Omental fat pad (tissue), 4 donors: ENCODE measurements around a stretch of chr16.

- PRO-cap, result no peak
- RAMPAGE, long total RNA, 4 experiments, result no peak in any of the 4 experiments
Observed at GRCh38 chr16:88925004-88925939, 51.7 kb downstream of the CBFA2T3 start.

- PRO-cap, result no peak
- RAMPAGE, long total RNA, 4 experiments, result no peak in any of the 4 experiments
Observed at GRCh38 chr16:88971749-88972310, 5.2 kb downstream of the CBFA2T3 start.

- PRO-cap, result no peak
- RAMPAGE, long total RNA, 4 experiments, result no peak in any of the 4 experiments
Observed at GRCh38 chr16:88974212-88974657, 2.8 kb downstream of the CBFA2T3 start.

GRCh38 chr16:89065096-89065507 is 28.6 kb upstream of the ACSF3 start:
- PRO-cap, result no peak
- RAMPAGE, long total RNA, 4 experiments, result no peak in any of the 4 experiments

GRCh38 chr16:89099704-89100354 is 6.2 kb downstream of the ACSF3 start:
- PRO-cap, result no peak
- RAMPAGE, long total RNA, 4 experiments, result no peak in any of the 4 experiments

DNA sequence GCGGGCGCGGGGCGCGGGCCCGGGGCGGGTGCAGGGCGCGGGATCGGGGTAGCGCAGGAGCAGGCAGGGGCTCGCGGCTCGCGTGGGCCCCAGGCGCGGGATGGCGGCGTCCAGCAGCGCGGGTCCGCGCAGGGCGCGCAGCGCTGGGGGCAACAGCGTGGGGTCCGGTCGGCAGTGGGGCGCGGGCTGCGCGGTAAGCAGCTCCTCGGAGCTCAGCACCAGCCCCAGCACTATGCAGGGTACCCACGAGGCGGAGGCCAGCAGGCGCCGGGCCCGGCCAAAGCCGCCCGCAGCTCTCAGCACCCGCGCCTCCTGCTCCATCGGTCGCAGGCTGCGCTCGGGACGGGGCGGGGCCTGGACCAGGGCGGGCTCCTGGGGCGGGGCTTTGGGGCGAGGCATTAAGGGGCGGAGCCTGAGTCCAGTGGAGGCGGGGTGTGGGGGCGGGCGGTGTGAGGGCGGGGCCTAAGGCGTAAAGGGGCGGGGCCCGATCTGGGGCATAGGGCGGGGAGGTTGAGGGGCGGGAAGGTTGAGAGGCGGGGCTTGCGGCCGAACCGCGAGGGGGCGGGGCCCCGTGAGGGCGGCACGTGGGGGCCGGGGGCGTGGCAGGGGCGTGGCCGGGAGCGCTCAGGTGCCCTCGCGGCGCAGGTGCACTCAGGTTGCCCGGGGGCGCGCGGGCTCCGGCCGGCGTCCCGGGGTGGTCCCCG is 1.2 kb upstream of the SLC22A31 start:
- PRO-cap, result no peak
- RAMPAGE, long total RNA, 4 experiments, result no peak in any of the 4 experiments

DNA sequence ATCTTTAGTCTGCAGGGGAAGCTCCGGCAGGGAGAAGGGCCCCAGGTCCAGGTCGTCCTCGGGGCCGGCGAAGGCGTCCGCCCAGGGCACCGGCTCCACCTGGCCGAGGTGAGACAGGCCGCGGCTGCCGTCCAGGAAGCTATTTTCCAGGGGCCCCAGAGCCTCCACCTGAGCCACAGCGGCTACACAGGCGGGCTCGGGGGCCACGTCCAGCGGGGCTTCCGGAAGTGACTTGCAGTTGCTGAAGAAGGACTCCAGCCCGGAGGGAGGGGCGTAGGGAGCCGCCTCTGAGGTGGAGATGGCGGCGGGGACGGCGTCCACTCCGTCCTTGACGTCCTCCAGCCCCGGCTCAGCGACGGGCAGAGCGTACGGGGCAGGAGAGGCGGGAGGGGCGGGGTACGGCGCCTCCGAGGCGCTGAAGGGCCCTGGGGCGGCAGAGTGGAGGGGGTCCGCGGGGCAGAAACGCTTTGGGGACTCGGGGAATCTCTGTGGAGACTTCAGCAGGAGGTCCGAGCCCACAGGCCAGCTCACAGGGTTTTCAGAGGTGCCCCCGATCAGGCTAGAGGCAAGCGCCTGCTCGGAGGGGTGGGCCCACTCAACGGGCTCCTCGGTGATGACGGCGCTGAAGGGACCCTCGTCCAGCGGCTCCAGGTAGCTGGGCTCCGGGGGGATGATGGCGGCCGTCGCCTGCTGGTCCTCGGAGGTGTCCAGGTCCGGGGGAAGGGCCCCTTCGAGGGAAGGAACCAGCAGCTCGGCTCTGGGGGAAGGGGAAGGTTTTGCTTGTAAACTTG is 62.8 kb downstream of the ZNF778 start:
- PRO-cap, result no peak
- RAMPAGE, long total RNA, 4 experiments, result no peak in any of the 4 experiments

DNA sequence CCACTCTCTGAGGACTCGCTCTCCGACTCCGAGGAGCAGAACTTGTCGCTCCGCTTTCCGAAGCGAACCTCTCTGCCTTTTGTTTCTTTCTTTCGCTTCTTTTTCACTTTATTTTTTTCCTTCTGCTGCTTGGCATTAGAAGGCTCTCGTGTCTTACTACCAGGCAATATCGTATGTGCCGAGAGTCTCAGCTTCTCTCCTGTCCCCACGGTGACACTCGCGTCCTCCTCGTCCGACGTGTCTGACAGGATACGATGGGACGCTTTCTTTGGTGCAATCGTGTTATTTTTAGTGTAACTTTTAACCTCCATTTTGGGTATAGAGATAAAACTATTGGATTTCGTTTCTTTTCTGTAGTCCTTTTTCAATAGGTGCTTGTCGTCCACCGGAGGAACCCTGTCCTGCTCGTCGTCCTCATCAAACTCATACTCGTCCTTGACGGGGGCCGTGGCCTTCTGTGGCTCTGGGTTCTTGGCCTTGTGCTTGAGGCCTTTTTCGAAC is 67.6 kb downstream of the ZNF778 start:
- PRO-cap, result no peak
- RAMPAGE, long total RNA, 4 experiments, result no peak in any of the 4 experiments

DNA sequence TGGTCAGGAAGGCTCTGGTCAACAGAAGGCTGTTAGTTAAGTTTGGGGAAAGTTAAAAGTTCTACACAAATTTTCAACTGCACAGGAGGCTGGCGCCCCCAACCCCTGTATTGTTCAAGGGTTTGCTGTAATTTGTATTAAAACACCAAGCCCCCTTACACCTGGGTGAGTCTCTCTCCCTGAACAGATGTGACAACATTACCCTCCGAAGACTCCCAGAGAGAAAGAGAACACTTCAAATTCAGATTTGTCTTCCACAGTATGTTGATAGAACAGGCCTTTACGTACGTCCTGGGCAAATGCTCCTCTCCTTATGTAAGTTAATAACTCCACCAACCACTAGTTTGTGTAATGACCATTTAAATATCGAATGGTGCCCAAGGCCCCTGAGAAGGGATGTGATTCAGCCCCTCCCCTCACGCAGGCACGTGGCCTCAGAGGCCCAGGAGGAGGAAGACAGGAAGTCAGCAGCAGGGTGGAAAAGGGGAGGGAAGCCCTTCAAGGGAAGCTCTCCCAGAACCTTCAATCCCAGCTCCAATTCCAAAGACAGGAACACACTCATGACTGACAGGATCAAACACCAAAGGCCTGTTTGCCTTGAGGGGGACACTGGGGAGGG is 104.7 kb downstream of the ZNF778 start:
- PRO-cap, result no peak
- RAMPAGE, long total RNA, 4 experiments, result no peak in any of the 4 experiments

DNA sequence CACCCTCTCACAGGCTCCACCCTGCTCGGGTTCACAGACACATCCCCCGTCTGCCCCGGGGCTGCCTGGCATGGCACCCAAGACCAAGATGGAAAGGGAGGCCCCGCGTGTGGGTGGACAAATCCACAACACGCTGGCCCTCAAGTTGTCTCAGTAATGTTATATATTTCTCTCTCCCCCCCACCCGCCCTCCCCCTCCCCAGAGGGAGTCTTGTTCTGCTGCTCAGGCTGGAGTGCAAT is 89.5 kb downstream of the ANKRD11 start:
- PRO-cap, result no peak
- RAMPAGE, long total RNA, 4 experiments, result no peak in any of the 4 experiments

- PRO-cap, result no peak
- RAMPAGE, long total RNA, 4 experiments, result no peak in any of the 4 experiments
Observed at GRCh38 chr16:89438939-89439276, 51.5 kb downstream of the ANKRD11 start.

DNA sequence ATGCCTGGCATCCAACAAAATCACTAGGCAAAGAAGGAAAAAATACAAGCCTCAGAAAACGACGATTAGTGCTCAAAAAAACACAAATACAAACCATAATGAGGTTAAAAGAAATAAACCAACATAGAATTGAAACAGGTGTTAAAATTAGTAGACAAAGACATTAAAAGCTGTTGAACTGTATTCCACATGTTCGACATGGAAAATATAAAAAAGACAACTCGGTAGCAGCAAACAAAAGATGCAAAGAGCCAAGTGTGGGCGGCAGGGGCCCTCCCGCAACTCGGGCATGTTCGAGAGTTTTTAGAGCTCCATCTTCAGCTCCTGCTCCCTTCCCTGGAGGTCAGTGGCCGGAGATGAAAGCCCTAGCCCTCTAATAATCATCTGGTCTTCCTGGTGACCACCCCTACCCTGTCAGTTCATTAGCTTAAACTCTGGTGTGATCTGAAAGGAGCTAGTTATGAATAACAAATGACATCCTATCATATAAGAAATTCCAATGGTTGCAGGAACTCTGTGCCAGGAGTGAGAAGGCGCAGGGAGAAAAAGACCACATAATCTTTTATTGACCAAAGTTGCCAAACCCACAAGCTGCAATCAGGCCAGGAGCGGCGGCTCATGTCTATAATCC is 23.7 kb downstream of the ANKRD11 start:
- PRO-cap, result no peak
- RAMPAGE, long total RNA, 4 experiments, result no peak in any of the 4 experiments

GRCh38 chr16:89476258-89477228 is 13.8 kb downstream of the ANKRD11 start:
- PRO-cap, result no peak
- RAMPAGE, long total RNA, 4 experiments, result no peak in any of the 4 experiments

DNA sequence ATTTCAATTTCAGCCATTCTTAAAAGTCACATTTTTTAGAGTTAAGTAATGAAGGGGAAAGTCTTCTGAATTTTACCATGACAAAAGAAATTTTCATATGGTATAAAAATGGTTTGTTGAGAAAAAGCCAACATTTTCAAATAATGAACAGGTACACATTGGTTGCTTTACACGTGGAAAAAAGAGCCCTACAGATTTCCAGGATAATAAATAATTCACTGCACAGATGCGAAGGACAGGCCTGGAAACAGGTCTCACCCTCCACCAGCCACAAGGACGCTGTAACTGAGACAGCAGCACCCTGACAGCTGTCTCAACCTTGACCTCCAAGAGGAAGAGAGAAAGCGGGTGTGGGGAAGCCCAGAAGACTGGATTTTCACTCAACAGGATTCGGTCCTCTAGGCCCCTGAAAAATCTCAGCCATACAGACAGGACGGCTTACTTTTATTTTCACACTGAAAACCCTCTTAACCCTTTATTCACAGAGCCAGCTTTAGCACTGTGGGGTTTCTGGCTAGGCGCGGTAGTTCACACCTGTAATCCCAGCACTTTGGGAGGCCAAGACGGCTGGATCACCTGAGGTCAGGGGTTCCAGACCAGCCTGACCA is 5.6 kb downstream of the ANKRD11 start:
- PRO-cap, result no peak
- RAMPAGE, long total RNA, 4 experiments, result no peak in any of the 4 experiments

GRCh38 chr16:89507328-89507609 is 934 bp upstream of the SPG7 start:
- PRO-cap, result no peak
- RAMPAGE, long total RNA, 4 experiments, result no peak in any of the 4 experiments

GRCh38 chr16:89519707-89520411 is 11.7 kb downstream of the SPG7 start:
- PRO-cap, result no peak
- RAMPAGE, long total RNA, 4 experiments, result no peak in any of the 4 experiments

DNA sequence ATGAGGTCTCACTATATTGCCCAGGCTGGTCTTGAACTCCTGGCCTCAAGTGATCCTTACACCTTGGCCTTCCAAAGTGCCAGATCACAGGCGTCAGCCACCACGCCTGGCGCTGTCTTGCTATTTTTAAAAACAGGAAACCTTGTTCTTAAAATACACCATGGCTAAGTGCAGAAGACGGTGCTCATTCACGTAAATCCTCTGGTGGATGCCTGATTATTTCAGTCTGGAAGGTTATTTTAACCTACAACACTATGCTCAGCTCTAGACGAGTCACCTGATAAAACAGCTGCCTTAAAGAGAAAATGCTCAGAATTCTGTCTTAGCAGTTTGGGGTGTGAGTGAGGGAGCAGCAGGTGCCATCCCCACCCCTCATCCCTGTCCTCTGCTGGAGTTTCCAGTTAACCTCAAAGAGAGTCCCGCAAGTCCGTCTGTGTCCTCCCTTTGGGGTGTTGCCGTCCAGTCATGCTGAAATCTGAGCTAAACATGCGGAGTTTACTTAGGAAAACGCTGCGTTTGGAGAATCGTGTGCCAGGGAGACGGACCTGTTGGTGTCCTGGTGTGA is 17.0 kb downstream of the SPG7 start:
- PRO-cap, result no peak
- RAMPAGE, long total RNA, 4 experiments, result no peak in any of the 4 experiments

DNA sequence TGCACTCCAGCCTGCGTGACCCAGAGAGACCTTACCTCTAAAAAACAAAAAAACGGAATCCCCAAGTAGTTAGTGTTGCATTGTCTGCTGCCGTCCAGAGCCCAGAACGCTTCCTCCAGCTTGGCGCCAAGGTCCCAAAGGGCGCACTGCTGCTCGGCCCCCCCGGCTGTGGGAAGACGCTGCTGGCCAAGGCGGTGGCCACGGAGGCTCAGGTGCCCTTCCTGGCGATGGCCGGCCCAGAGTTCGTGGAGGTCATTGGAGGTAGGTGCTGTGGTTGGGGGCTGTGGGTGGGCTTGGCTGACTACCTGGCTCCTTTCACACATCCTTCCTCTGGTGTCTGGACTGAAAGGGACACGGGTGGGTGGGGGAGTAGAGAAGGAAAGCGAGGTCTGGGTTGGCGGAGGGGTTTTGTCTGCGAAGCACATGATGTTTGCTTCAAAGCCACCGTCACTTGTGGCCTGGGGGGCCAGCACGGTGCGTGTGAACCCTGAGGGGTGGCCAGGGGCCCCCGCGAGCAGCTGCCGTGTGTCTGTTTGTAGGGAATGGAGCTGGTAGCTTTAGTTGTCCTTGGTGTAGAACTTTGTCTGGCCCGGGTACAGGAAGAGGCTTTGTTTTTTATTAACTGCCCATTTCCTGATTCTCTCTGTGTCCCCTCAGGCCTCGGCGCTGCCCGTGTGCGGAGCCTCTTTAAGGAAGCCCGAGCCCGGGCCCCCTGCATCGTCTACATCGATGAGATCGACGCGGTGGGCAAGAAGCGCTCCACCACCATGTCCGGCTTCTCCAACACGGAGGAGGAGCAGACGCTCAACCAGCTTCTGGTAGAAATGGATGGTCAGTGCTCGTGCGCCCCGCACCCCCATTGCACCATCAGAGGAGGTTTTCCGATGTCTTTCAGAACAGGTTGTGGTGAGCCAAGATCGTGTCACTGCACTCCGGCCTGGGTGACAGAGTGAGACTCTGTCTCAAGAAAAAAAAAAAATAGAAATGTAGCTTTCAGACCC is 23.9 kb downstream of the SPG7 start:
- PRO-cap, result no peak
- RAMPAGE, long total RNA, 4 experiments, result no peak in any of the 4 experiments

- PRO-cap, result no peak
- RAMPAGE, long total RNA, 4 experiments, result no peak in any of the 4 experiments
Observed at GRCh38 chr16:89694313-89694847, 7.1 kb downstream of the SPATA2L start.

GRCh38 chr16:89696077-89697085 is 5.1 kb downstream of the SPATA2L start:
- PRO-cap, result no peak
- RAMPAGE, long total RNA, 4 experiments, result no peak in any of the 4 experiments